Ileum (tissue), 1 donor: ENCODE results near the gene PDE7B.

DNA sequence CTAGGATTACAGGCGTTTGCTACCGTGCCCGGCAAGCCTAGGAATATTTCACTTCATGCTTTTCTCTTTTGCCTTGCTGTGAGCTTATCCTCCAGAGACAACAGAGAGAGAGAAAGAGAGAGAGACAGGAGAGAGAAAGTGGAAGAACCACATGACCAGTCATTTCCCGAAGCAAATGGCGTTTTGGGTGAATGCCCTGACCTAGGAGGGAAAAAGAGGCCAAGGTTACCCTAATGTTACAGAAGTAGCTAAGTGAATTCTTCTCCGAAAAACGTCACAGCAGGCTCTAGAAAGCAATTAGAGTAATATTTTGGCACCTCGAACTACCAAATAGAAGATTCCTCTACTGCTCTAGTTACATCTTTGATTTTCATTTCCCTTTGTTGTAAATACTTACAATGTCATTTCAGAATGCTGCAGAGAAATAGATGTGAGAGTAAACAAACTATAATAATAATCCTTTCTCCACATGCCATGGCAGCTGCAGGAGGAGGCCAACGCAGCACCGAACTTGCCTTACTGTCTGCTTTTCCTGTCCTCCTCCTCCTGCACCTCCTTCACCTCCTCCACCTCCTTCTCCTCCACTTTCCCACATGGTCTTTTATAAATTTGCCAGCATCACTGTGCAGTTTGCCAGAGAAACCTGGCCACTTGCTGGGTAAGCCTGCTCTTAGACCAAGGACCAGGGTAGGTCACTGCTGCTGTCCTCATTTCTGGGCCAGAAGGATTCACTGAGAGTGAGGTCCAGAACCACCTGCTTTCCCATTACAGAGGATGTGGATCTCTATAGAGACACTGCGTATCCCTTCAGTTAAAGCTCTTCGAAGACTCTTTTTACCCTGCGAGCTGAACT lies 8.9 kb downstream of the SGK1 start:
- PRO-cap, result no peak

- PRO-cap, result no peak
These were observed 2.7 kb downstream of the SGK1 start for GRCh38 chr6:134315076-134315675.

DNA sequence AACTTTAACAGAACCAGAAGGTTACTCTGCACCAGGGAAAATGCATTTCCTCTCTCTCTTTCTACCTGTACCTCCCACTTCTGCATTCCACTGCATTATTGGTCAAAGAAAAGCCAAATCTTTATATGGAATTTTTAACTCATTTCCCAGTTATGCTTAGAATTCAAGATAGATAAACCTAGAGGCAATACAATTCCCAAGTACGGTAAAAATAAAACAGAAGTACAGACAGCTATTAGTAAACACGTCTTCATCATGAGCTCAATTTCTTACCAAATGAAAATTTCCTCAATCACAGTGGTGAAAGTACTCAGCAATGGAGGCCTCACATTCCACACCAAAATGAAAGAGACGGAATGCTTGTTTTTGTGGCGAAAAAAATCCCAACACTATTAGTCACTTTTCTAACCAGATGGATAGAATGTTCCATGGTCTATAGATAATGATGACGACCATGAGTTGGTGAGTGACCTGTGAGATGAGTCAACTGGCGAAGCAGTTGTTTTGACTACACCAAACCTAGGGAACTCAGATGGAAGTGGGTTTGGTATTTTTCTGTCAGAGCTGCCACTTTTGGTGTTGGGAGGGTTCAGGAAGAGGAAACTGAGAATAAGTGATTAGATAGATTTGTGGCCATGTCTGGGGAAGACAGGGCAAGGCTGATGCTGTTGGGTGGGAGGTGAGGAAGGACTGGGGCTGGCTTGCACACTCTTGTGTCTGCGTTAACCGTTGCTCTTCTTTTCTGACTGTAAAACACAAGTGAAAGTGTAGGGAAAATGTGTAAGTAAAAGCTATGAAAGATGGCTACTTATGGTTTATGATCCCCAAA lies 104.8 kb upstream of the SGK1 start:
- PRO-cap, result no peak

DNA sequence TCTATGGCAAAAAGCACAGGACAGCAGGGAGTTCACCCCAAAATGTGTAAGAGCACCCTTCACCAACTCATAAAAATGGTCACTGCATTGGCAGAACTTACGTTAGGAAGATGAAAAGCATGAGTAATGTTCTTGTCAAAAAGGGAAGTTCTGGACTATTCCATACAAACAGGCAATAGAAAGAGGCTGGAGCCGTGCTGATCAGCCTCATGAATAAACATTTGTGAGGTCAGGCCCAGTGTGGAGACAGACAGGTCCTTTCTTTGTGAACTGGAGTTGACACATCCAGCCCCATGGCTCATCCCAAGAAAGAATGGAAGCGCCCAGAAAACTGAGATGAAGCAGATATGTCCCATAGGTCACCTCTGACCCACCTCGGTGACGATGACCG lies 275.9 kb upstream of the SGK1 start:
- PRO-cap, result no peak

GRCh38 chr6:134630434-134631309 lies 312.8 kb upstream of the SGK1 start:
- PRO-cap, result bidirectional peak, plus-strand start at chr6:134630739, minus-strand start at chr6:134630566

GRCh38 chr6:134636461-134636829 lies 313.5 kb downstream of the ALDH8A1 start:
- PRO-cap, result unidirectional peak, plus-strand start at chr6:134636712

GRCh38 chr6:134673219-134673717 lies 276.6 kb downstream of the ALDH8A1 start:
- PRO-cap, result no peak

DNA sequence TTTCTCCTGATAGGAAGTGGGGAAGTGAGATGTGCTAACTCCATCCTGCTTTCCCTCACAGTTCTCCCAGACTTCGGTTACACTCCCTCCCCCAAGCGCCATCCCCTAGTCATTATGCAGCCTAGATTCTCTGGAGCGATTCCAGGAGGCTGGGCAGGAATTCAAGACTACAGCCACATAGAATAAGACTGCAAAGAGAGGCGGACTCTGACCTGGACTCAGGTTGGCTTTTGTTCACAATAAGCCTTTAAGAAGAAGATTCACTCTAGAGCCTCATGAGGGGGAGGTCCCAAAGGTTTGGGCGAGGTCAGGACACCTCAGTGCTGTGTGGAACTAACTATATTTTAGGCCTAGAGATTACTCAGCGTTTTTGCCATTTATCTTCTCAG lies 271.3 kb downstream of the ALDH8A1 start:
- PRO-cap, result unidirectional peak, minus-strand start at position 68 of the sequence

DNA sequence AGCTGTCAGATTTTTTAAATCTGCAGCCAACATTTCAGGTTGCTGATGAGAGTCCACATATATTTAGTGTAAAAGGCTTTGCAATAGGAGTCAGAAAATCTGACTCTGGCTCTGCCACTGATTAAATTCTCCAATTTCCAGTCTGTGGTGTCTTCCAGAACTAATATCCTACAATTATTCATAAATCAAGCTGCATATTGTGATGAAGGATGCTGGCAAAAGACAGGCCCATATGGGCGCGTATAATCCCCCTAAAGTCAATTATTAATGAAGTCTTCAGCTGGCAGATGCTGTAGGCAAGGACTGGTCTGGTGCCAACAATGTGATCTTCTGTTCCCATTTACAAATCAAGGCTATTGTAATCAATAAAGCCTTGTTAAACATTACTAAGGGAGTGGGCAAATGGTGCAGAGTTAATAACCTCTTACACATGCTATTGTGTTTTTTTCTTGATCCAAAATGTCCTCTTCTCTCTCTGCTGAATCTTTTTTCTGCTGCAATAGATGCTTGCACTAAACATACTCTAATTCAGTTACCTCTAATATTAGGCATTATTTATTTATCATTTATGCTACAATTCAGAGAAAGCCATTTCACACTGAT lies 119.0 kb downstream of the ALDH8A1 start:
- PRO-cap, result no peak

- PRO-cap, result no peak
These were observed 99.9 kb downstream of the ALDH8A1 start for GRCh38 chr6:134849735-134850639.

- PRO-cap, result no peak
These were observed 15.9 kb downstream of the ALDH8A1 start for GRCh38 chr6:134933933-134934483.

DNA sequence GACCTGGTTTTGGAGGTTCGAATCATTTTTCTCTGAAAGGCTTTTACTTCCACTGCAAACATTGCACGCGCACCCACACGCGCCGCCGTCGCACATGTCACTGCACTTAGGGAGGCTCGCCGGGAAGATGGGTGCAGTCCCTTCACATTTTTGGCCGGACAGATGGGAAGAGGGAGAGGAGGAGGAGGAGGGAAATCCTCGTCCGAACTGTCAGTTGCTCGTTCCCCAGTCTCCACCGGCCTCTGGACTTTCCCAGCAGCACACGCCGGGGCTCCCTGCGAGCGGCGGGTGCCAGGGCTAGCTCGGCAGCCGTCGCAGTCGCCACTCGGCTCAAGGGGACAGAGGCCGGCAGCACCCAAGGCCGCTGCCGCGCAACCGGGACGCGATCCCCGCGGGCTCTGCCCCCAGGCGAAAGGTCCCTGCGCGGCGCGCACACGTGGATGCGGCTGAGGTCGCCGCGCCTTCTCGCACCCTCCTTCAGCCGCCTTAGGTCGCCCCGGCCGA lies 1.1 kb downstream of the MYB start:
- PRO-cap, result bidirectional peak, plus-strand start at position 328 of the sequence, minus-strand start at position 325 of the sequence

- PRO-cap, result no peak
These were observed 1.7 kb downstream of the MYB start for GRCh38 chr6:135182628-135183374.

- PRO-cap, result no peak
These were observed 125.5 kb downstream of the MYB start for GRCh38 chr6:135306434-135307133.

- PRO-cap, result no peak
These were observed 139.5 kb downstream of the AHI1 start for GRCh38 chr6:135357947-135358499.

DNA sequence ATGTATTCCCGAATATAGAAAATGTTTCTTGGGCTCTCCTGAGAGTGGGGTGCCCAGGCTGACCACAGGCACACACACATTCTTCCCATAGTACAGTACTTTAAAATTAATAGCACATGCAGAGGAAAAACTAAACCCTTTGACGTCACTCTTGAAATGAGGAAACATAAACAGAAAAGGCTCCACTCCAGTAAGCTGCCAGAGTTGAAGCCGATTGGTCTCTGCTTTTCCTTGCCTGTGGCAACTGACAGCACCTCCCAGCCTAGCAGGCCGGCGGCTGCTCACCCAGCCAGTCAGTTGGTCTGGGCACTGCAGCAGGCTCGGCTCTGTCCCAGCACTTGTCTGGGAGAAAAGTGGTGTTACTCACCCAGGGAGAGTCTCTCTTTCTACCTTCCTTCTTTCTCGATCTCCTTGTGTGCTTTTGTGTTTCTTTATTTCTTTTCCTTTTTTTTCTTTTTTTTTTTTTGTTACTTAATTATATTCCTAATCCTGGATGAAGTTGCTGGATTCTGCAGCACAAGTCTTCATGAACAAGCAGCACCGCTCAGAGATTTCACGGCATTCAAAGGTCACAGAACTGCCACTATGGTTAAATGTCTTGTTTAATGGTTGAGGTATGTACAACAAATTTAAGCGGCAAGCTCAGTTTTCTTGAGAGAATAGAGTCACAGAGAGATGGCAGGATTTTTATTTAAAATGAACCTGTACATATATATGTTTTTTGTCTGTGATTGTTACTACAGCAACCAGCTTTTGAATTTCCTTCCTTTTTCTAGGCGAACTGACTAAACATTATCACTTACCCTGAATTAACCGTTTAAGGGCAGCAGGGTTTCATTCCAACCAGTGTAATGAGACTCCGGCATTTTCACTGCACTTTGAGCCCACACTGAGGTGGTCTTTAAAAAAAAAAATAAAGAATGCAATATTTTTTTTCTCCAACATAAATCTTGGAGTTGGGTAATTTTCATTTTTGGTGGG lies at the start of gene PDE7B:
Gene PDE7B (plus strand): TSS at position 296 of the 981 bp plus-strand sequence.
- PRO-cap, result unidirectional peak, plus-strand start at position 296 of the sequence

- PRO-cap, result no peak
These were observed 54.2 kb downstream of the PDE7B start for GRCh38 chr6:135905455-135906341.

DNA sequence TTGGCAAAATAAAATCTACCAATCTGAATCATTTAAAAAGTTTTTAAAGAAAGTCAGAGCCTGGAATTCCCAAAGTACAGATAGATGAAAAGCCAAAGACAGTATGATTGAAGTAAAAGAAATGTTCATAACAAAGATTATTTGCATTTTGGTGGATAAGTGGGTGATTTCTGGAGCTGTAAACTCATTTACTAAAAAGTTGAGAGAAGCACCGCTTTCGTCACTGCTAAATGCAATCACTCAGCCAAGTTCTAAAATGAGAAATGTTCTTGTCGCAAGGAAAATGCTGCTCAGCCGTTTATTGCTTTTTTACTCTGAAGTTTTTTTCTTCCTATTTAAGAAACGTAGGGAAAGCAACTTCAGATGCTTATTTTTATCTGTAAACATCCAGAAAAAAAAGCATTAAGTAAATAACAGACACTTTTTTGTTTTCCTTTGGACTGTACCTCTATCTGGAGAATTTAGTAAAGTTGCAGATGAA lies 93.6 kb upstream of the BCLAF1 start:
- PRO-cap, result no peak

DNA sequence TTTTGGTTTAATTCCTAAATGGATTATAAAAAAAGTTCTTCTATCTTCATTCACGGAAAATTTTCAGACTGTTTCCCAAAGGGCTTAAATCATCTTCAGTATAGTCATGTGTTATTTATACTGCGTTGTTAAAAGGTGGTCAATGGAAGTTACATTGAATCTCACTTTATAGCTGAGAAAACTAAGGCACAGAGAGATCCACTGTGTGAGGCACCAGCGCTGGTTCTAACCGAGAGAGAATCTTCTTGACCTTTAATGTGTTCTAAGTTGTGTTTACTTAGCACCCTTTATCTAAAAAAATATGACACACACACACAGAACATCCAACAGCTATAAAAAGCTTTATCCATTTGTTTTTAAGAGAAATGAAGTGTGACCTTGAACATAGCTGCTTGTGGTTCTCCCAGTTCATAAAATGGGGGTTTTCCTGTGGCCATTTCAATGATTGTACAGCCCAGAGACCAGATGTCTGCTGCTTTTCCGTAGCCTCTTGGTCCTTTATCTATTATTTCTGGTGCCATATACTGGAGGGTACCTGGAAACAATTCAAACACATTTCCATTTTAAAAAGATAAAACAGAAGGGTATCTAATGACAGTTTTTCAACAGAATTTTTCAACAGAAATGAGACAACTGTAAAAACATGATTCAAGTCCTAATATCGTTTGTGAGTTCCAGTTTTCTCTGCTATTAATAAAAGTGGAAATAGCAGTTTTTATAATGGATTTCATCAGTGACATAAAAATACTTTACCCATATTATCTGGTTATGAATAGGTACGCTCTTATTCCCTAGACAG lies 54.8 kb upstream of the MAP7 start:
- PRO-cap, result no peak

DNA sequence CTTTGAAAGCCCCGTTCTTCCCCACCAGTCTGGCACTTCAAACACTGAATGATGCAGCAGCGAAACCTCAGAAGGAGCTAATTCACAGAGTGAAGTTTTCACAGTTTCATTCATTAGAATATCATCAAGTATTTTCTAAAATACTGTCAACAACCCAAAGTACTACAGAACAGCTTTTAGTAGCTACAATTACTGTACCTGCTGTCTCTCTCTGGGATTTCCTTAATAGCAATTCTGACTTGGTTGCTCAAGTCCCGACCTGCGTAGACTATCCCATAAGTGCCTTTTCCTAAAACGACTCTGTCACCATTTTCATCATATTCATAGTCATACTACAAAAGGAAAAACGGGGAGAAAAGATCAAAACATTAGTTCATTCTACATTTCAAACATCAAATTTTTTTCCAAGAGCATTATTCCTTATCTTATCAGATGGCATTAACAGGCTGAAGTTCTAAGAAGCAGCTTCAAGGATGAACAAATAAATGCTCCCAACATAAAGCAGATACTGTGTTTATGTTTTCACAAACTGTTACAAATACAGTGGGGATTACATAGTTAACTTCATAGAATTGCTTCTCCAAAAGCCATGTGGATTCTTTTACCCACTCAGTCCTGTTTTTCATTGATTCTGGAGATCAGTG lies 72.5 kb upstream of the MAP7 start:
- PRO-cap, result no peak